ENCODE measurements around the genes ACTR3C and GIMAP7.

- RRBS: no CpG with 5 or more reads among the region's 3 CpGs
Observed at GRCh38 chr7:149706737-149706940, 8.1 kb upstream of the KRBA1 start.

GRCh38 chr7:149725506-149726023 is 10.8 kb downstream of the KRBA1 start:
- RRBS: no CpG with 5 or more reads among the region's 15 CpGs

- RRBS: 3% methylated on average over 3 of the region's 30 CpGs
Observed at GRCh38 chr7:149775985-149776970, 2.9 kb upstream of the ZNF467 start.

GRCh38 chr7:149861457-149862122 is 12.2 kb upstream of the ATP6V0E2 start:
- RRBS: no CpG with 5 or more reads among the region's 32 CpGs

DNA sequence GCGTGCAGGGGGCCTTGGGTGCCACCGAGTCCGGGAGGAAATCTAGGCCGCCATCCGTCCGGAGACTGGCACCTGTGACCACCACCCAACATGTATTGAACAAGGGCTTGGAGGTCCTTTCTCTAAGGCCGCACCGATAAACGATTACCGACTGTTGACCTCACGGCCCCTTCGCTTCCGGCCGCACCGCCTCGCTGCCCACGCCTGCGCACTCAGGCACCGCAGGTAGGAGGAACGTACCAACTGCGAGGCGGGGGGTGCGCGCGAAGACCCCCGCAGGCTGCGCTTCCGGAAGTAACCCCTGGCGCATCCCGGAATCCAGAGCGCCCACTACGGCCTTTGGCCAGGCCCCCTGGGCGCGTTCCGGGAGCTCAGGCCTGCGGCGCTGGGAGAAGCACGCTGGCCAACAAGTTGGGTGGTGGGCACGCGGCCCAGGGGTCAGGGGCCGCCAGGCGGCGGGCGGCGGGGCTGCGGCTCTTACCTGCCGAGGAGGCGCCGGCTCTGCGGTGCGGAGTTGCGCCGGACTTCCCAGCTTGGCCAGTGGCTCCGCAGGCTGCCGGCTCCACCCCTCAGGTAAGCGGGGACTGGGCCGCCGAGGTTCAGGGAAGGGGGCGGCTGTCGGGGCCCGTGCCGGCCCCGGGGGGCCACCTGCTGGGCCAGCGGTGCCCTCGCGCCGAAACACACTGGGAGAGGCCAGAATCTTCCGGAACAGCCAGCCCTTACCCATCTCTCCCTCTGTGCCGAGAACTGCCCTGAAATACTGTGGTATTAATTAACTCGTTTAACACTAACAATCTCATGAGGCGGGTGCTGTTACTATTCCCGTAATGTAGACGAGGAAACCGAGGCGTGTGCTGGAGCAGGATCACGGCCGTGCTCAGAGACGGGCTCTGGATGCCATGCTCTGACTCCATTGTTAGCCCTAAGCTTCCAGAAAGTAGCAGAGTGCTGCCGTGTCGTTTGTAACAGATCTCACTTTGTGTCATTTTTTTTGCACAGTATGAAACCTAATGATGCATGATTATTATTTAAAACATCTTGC is at the start of gene ACTR3C:
Gene ACTR3C (minus strand): TSS at position 558 of the 1,042 bp plus-strand sequence.
- RRBS: 5% methylated on average over 21 of the region's 80 CpGs

DNA sequence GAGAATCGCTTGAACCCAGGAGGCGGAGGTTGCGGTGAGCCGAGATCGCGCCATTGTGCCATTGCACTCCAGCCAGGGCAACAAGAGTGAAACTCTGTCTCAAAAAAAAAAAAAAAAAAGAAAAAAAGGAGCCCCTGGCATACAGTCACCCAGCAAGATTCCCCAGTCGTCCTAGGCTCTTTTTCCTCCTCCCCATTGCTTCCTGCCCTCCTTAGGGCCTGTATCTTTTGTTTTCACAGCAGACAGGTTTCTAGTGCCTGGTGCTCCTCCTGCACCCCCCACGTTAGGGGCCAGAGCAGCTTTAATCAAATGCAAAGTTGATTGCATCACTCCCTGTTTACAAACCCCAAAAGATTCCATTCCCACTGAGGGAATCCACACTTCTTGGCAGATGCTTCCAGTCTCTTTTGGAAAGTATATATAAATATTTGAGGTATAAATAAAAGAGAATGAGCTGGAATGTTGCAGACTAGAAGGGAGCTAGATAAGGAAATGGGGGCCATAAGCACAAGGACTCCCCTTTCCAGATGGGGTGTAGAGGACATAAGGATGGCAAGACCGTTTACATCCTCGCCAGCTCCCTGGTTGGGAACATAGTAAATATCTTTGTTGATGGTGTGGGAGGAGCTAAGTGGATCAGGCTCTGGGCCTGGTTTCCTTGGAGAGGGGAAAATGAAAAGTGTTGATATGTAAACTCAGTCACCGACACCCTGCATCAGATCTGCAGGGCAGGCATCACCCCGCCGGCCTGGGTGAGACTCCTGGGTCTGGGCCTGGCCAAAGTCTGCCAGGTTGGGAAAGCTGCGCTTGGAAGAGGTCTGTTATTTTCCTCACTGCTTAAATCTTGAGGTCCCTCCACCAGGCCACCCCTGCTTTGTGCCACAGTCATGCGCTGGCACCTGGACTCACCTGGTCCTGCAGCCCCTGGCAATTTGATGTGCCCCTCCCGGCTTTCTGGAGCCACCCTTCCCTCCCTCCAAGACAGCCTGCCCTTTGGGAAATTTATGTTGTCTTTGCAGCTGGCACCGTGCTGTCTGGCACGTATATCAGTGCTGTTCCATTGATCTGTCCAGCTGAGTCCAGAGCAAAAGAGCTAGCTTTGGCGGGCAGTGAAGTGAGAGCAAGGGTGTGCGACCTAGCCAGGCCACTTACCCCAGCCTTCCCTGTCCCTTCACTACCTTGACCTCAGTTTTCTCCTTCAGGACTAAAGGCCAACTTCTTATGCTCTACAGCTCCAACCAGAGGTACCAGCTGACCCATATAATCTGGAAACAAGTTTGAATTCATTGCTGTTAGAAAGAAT is 6.0 kb downstream of the RARRES2 start:
- RRBS: no CpG with 5 or more reads among the region's 20 CpGs

- RRBS: 88% methylated on average over 7 of the region's 39 CpGs
Observed at GRCh38 chr7:150337035-150338292, 4.0 kb downstream of the RARRES2 start.

- RRBS: no CpG with 5 or more reads among the region's 10 CpGs
Observed at GRCh38 chr7:150357096-150357847, 11.3 kb upstream of the REPIN1 start.

GRCh38 chr7:150369885-150370604 is 1.4 kb downstream of the REPIN1 start:
- RRBS: 32% methylated on average over 3 of the region's 19 CpGs

DNA sequence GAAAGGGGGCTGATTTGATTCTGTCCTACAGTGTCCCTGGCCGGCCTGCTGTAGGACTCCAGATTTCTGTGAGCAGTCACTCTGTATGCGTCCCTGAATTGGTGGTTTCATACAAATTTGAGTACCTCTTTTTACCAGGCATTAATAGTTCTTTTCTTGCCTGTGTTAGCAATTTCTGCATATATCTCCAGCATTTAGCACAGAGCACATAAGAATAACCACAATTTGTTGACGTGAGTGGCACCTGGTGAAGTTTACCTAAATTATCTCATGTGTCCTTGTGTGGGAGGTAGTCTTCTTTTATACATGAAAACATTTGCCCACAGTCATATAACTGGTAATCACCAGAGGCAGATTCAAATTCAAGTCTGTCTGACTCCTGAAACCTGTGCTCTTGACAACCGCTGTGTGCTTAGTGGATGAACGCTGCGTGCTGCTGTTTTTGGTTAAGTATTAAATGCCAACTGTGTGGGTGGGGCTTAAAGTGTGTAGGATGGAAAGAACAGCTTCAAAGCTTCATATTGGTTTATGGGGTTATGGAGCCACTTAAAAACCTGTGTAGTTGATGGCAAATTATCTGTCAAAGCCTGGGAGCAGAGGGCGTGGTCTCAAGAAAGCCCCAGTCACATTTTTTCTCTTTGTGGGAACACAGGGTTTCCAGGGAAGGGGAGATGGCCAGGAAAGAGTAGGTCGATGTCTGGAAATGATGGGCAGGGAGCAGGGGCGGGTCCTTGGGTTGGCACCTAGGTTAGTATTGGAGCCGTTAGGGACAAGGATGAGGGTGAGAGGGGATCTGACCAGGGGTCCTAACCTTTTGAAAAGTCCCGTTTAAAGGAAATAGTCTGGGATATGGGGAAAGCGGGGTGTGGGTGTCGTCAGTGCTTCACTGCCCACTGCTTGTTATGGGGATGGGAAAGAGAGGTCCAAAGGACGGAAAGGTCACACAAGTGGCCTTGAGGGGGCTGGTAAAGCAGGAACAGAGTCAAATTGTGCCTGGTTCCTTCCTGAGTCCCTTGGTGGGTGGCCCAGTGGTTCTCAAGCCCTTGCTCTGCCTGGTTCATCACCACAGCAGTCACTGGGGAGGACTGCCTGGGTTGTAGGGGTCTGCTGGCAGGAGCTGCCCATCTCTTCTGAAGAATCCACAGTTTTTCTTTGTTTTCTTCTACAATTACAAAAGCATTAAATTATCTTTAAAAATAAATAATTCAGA is 2.9 kb upstream of the ZNF775 start:
- RRBS: no CpG with 5 or more reads among the region's 14 CpGs

DNA sequence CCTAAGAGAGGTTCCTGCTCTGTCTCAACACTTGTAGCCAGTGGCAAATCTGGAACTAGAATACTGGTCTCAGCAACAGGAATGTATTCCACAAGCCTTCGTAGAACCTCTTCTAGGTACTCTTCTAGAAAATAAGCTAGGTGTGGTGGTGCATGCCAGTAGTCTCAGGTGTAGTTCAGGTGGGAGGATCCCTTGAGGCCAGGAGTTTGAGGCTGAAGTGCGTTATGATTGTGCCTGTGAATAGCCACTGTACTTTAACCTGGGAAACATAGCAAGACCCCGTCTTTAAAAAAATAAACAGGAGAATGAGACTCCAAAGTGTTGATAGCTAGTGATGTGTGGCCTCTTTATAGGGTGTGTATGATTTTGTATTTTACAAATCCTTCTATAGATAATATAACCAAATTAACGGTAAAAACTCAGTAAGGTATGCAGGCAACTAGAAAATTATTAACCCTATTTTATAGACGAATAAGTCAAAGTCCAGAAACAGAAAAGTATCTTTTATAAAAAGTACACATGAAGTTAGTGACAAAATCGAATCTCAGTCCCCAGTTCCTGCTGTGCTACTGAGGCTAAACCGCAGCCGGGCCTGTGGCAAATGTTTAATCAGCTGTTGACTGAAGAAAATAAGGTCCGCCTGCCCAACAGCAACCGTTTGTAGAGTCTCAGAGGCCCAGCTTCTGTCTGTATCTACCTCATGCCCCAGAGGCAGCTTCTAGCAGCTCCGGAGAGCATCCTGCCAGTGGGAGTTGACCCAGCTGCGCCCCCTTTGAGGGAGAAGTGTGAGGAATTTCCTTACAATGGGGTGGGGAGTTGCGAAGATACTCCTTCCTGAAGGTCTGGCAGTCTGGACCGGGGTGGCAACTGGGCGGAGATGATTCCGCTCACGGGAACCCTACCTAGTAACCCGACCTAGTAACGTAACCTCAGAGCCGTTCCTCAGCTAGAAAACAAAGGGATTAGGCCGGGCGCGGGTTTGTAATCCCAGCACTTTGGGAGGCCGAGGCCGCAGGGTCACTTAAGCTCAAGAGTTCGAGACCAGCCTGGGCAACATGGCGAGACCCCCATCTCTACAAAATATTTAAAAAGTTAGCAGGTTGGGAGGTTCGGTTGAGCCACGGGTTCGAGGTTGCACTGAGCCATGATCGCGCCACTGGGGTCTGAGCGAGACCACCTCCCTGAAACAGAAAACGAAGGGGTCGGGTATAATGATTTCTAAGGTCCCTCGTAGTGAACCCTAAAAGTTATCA is 1.1 kb upstream of the ZNF775 start:
- RRBS: no CpG with 5 or more reads among the region's 36 CpGs

DNA sequence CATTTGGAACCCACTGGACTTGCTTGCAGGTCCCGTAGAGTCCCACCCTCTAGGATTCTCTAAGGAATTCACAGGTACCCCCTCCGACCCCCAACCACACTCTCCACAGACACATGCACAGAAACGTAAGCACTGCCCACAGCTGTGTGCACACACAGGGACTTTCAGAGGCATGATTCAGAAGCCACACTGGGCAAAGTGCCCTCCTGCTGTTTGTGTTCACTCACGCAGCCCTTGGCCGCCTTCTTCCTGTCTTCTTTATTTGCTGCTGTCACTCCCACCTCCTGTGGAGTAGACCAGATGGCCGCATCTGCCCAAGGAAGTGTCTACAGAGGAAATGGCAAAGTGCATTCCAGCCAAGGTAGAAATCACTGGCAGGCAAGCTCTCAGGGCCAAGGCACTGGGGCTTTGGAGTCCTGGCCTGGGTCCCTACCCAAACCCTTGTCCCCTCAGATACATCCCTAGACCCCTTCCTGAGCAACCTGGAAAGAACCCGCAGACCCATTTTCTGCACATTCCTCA is 21.7 kb upstream of the GIMAP8 start:
- RRBS: no CpG with 5 or more reads among the region's 7 CpGs

GRCh38 chr7:150433541-150434083 is 16.8 kb upstream of the GIMAP8 start:
- RRBS: no CpG with 5 or more reads among the region's 8 CpGs

DNA sequence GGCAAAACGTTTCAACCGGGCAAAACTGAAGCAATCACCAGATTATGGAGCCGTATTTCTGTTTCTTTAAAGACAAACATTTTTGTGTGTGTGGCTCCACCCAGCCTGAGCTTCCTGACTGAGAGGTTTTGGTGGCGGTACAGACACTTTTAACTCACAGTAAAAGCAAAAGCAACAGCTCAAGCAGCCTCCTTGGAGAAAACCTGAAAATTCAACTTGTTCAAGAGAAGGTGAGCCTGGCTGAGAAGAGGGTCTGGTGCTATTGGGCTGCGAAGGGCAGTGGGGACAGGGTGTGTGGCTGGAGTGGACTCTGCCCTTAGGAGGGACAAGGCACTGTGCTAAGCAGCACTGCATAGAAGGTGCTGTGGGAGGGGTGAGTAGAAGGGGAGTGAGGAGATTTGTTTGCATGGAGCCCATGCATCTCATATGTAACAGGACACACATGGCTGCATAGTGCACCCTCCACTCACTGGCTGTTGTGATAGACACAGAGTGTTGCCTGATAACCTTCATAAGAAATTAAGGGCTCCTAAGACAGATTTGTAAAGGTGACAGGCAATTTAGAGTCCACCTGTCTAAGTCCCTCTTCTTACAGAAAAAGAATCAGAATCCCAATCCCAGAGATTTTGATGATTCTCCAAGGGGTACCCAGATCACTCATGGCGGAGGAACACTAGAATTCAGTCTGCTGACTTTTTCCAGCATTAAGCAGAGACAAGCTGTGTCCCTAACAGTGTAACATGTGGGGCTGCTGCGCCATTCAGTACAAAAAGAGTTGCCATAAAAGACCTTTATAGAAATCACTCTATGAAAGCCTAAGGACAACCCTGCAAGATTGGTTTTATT is at the start of gene GIMAP7:
Gene GIMAP7 (plus strand): TSS at position 157 of the 846 bp plus-strand sequence.
- RRBS: no CpG with 5 or more reads among the region's 7 CpGs

GRCh38 chr7:150586427-150586985 is 19.3 kb downstream of the GIMAP4 start:
- RRBS: no CpG with 5 or more reads among the region's 2 CpGs

GRCh38 chr7:150586986-150587447 is 19.8 kb downstream of the GIMAP4 start:
- RRBS: no CpG with 5 or more reads among the region's 2 CpGs

- RRBS: no CpG with 5 or more reads among the region's 5 CpGs
Observed at GRCh38 chr7:150727244-150727807, 9.9 kb upstream of the GIMAP5 start.

DNA sequence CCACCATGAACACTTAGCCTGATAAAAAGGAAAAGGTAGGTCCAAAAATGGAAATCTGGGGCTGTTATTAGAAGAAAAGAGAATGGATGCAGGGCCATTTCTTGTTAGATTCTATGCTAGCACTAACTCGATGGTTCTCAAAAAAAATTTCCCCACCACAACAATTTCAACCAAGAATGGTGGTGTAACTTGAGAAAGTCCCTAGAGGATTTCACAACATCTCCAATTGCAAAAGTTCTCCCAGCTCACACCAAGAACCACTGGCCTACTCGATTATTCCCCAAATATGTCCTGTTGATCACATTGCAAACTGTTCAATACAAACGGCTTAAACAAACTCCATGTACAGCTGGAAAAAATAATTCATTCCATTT is 19.2 kb downstream of the TMEM176B start:
- RRBS: no CpG with 5 or more reads among the region's 3 CpGs

GRCh38 chr7:150823489-150823776 is 22.9 kb downstream of the TMEM176A start:
- RRBS: no CpG with 5 or more reads among the region's 7 CpGs

Data from cardiac fibroblast (primary cell).